Mesenchymal stem cell of Wharton's jelly (primary cell): ENCODE measurements around a stretch of chr11.

DNA sequence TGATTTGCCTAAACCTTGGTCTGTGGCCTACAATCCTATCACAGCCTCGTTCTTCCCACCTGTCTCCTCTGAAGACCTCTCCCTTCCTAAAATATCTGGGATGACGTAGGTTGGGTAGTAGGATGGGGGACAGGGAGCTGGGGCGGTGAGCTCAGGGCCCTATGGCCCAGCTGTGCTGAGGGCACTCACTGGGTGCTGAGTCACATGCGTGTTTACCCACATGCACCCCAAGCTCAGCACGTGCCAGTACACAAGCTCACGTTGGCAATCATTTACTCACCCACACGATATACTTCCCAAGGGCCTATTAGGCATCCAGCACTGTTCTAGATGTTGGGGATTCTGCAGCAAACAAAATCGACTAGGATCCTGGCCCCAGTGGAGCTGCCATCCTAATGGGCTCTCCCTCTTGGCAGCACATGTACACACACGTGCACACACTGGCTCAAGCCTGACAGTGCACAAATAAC is 28.7 kb downstream of the ARAP1 start:
- CAGE, long polyA plus RNA, result no peak

DNA sequence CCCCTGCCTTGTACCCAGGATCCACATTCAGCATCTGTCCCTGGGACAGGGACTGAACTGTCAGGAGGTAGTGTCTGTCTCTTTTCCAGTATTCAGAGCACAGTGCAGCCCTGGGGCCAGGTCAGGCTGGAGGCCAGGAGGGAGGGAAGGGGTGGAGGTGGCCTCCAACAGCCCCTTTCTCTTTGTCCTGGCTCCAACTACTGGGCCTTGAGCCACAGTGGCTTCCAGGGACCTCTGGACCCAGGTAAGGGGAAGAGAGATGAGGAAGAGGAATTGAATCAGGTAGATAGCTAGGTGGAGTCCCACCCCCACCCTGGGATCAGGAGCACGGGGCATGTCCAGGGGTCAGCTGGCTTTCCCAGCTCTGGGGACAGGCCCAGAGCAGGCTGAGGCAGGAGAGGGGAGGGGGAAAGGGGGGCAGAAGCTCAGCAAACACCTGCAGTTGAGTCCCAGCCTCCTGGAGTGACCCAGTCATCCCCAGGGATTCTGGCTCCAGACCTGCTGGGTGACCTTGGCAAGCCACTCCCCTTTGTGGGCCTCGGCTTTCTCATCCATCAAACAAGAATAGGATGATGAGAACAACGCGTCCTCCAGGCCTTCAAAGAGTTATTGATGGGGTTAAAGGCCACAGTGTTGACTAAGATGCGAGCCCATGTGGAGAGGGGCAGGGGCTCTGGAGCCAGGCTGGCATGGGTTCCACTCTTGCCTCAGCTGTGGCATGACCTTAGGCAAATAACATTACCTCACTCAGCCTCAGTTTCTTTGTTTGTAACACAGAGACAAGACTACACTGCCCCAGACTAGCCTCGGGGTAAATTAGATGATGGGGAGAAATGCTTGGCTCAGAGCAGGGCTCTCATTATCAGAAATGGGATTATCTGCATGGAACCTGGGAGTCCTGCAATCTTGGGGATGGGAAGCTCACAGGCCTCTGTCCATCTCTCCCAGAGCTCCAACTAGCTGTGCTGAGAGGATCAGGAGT is 16.0 kb downstream of the STARD10 start:
- CAGE, long polyA plus RNA, result no peak

DNA sequence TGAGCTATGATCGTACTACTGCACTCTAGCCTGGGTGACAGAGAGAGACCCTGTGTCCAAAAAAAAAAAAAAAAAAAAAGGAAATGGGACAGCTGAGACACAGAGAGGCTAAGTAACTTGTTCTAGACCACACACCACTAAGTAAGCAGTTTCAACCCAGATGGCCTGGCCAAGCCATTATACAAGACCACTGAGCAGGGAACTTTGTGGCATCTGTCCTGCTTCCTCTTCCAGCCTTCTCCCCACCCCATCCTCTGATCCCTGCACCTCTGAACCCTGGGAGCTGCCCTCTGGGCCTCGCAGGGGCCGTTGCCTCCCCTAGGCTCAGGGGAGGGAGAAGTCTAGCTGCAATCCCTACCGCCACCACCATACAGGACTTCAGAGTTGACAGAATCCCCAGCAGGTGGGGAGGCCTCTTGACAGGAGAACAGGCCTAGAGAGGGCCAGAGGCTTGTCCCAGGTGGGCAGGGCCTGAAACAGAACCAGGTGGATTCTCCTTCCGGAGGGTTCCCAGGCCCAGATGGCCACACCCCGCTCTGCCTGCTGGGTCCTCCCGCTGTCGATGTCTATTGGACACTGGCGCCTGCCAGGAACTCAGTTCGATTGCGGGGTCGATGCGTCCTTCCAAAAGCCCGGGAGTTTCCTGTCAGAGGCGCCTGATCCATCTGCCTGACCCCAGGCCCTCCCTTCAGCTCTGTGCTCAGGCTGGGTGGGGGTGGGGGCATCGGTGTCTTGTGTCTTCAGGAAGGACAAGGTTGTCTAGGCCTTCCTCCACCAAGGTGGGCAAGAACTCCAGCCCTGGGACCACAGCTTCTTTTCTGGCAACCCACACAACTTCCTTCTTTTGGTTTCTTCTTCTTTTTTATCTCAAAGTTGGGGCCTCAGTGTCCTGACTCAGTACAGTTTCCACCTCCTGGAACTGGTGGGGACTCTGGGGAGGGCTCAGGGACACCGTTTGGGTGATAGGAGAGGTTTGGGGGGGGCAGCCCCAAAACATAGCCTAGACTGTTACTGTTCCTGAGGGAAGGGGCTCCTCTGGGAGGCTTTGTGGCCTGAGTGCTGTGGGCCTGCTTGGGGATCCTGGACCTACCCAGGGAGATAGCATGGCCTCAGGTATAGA is 6.5 kb downstream of the STARD10 start:
- CAGE, long polyA plus RNA, result no peak

DNA sequence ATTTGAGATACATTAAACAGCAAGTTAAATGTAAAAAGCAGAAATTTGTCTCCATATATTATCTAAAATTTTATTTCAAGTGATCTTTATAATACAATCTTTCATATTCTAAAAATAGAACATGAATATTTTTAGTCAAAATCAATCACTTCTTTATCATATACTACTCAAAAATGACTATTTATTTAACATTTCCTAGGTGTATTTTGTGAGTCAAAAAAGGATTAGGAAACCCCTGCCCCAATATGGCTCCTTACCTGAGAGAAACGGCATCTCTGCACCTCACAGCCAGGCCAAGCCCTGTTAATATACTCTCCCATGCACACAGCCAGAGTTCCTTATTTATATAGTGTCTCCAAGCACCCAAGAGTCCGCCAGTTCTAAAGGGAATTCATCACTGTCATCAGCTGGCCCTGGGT is 1.8 kb upstream of the ATG16L2 start:
- CAGE, long polyA plus RNA, result no peak

DNA sequence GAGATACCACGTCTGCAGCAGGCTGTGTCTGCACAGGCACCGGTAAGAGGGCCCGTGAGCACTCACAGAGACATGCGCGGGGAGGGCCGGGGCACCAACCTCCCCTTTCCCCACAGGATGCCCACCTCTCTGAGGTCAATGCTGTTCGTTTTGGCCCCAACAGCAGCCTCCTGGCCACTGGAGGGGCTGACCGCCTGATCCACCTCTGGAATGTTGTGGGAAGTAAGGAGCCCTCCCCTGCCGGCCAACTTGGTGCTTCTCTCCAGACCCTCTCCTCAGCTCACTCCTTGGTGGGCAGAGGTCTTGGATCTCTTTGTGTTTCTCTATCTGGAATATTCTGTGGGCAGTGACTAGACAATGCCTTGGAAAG is 11.0 kb downstream of the ATG16L2 start:
- CAGE, long polyA plus RNA, result no peak

- CAGE, long polyA plus RNA, result no peak
Observed at GRCh38 chr11:73028434-73029105, 113.5 kb downstream of the FCHSD2 start.

DNA sequence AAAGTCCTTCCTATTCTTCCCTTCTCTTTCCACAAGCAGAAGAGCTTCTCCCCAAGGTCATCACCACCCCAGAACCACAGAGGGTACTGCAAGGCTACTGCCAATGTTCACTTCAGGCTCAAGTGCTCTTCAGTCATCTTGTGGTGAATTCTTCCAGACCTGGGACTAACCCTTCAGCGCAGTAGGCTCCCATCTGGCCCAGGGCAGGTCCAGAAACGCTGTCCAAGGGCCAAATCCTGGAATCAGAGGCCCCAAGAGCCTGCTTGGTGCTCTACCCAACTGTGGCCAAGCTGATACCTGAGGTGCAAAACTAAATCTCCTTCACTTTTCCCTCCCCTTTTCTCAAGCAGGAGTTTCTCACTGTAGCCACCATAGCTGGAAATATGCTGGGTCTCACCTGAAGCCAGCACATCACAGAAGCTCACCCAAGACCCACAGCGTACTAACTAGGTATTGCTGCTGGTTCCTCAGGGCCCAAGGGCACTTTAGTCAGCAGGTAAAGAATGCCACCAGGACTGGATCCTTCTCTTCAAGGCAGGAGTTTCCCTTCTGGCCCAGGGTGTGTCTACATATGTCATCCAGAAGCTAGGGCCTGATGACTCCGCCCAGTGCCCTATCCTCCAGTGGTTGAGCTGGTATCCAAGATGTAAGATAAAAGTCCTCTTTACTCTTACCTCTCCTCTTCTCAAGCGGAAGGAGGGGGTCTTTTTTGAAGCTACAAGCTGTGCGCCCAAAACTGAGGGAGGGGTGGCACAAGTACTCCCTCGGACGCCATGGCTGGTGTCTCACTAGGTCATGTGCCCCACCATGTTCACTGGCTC is 27.8 kb downstream of the FCHSD2 start:
- CAGE, long polyA plus RNA, result no peak

GRCh38 chr11:73136839-73137222 is 5.3 kb downstream of the FCHSD2 start:
- CAGE, long polyA plus RNA, result no peak

GRCh38 chr11:73141028-73141627 is 990 bp downstream of the FCHSD2 start:
- CAGE, long polyA plus RNA, result no peak

DNA sequence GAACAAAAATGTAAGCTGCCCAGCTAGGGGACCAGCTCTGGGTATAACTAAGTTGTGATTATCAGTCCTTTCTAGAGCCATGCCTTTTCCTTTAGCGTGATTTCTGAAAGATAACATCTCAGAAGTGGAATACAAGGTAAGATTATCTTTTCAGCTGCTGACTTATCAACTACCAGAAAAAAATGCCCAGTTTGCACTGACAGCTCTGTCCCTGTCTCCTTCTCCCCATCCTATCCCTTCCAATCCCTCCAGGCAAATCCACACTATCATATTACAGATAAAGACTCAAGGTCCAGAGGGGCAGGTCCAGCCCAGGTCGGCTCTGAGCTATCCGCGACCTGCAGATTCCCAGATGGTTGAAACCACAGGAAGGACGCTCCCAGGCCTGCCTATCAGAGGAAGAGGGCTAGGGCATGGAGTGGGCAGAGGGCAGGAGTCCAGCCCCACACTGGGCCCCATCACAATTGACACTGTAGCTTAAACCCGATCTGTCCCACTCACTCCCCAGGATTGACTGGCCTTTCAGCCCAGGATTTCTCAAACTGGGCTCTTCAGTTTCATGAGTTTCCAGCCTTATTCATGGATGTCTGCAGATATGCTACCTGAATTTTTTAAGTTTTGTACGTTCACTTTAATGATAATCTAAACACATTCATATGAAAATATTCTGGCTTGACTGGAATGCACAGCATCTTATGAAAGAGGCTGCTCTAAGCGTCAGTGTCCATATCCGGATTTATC is 16.3 kb upstream of the FCHSD2 start:
- CAGE, long polyA plus RNA, result no peak

GRCh38 chr11:73270645-73271807 is 1.1 kb upstream of the P2RY6 start:
- CAGE, long polyA plus RNA, result no peak

DNA sequence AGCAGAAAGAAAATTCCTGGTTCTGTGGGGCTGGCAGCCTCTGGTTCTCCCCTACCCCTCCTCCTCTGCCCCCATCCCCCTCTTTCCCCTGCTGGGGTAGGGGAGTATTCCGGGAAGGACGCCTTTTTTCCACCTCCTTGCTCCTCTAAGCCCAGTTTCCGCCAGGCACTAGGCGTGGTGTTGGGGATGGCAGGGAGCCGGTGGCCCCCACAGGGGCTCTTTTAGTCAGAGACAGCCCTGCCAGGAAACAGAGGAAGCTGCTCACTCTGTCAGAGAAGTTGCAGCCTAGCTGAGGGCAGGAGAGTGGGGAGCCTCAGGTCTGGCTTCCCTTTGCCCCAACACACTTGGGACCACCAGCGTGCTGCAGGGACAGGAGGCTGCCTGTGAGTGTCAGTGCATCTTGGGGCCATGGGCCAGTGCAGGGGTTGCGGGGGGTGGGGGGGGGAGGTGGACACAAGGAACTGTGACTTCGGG is 15.5 kb upstream of the ARHGEF17 start:
- CAGE, long polyA plus RNA, result no peak

- CAGE, long polyA plus RNA, result no peak
Observed at GRCh38 chr11:73306811-73307368, 1.2 kb upstream of the ARHGEF17 start.

DNA sequence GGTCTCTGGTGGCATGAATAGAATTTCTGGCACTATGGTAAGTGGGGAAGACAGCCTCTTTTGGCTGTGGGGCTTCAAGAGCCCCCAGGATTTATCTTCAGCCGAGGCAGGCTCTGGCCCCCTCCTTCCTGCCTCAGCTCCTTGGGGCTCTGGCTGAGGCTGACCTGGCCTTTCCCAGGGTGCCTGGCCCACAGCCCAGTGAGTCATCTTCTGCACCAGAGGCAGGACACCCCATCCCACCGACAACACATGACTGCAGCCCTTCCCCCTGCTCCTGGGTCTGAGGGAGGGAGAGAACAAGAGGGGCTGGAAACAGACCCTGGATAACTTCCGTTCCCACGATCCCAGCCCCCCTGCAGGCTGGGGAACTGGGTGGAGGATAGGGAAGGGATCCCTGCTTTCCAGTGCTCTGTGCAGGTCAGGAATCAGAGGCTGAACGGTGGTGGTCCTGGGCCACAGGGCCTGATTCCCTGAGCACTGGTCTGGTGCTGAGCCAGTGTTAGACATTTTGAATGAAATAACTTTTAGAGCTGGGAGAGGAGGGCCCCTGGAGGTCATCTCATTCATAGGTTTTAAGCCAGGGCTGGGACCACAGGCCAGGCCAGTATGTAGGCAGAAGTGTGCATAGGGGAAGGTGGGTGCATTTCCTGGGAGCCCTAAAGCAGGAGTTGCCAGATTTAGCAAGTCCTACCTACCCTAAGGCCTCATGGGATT is 26.6 kb downstream of the ARHGEF17 start:
- CAGE, long polyA plus RNA, result no peak

- CAGE, long polyA plus RNA, result no peak
Observed at GRCh38 chr11:73342600-73343506, 33.3 kb upstream of the RELT start.

DNA sequence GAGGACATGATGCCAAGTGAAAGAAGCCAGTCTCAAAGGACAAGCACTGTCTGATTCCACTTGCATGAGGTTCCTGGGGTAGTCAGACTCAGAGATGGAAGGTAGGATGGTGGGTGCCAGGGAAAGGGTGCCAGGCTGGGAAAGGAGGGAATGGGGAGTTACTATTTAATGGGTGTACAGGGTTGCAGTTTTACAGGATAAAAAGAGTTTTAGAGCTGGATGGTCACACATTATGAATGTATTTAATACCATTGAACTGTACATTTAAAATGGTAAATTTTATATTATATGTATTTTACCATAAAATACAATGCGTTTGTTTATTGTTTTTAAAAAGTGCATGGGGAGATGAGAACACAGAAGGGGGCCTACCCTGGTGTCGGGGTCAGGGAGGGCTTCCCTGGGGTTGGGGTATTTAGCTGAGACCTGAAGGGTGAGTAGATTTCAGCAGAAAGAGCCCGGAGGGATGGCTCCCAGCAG is 27.7 kb upstream of the RELT start:
- CAGE, long polyA plus RNA, result no peak

GRCh38 chr11:73359429-73359905 is 16.7 kb upstream of the RELT start:
- CAGE, long polyA plus RNA, result no peak

DNA sequence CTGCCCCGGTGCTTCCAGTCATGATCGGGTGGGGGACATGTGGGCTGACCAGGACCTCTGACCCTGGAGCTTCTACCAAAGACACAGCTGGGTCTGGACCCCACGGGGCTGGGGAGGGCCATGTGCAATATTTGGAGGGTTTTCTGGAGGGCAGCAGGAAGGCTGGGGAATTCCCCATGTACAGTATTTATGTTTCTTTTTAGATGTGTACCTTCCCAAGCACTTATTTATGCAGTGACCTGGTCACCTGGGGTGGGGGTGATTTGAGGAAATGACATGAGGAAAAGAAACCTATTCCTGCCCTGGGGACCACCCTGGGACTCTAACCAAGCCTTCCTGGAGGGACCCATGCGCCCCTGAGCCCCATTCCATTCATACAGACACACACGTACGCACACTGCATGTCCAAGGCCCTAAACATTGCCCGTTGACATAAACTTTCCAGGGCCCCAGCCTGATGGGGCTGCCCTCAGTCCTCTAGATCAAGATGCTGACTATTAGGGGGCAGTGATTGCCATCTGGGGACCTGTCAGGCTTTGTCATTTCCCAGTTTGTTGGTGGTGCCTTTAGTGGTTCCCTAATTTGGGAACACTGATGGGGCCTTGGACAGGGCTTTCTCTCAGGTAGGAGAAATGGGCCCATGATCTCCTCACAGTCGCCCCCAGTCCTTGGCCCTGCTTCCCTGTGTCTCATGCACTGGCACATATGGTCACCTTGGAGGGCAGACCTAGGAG is 8.0 kb upstream of the RELT start:
- CAGE, long polyA plus RNA, result no peak

GRCh38 chr11:73598428-73598933 is 569 bp upstream of the FAM168A start:
- CAGE, long polyA plus RNA, result no peak

DNA sequence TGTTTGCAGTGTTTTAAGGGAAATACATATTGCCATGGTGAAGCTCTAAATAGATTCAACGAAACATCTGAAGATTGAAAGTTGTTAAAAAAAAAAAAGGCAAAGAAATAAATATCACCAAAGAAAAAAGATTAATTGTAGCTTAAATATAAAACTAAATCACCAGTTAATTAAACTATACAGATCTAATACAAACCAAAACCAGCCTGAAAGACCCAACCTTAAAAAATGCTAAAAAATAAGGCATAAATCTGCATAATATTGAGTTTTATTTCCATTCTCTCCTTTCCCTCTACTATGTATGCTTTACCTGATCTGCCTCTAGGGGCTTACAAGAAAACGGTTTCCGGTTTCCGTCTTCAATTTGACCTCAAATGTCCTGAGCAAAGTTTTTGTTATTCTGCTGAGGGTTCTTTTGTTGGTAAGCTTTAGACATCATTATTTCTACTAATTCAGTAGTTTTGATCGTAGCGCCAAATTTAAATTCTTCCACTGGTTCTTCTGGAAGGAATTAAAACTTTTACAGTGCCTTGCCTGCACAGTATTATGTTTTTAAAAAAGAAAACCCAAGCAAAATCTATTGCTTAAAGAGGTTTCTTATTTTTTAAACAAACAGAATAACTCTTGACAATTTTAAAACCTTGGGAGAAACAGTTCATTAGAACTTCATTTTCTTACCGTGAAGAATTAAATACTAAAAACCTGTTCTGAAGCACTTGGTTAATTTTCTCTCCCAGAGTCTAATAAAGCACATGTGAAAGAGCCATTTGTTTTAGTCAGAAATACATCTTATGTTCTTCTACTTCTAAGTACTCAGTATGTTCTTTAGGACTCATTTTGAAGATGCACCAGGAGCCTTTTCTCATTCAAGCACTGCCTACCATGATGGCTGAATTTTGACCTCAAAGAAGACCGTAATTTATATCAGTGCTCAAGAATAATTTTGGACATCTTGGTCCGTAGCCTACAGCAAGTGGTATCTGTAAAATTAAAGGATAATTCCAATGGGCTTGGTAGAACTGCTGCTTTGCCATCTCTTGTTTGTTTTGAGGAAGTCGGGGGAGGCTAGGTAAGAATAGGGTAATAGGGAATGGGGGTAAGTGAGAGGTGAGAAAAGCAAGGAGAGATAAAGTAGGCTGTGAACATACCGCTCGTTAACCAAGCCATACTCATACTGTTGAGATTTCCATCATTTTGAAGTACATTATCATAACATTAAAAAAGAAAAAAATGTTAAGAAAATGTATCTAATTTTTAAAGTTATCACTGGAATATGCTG is 30.5 kb downstream of the PLEKHB1 start:
- CAGE, long polyA plus RNA, result no peak